Cardiac fibroblast (primary cell): Measurements from ENCODE around the genes TLN1 and TMEM8B.

DNA sequence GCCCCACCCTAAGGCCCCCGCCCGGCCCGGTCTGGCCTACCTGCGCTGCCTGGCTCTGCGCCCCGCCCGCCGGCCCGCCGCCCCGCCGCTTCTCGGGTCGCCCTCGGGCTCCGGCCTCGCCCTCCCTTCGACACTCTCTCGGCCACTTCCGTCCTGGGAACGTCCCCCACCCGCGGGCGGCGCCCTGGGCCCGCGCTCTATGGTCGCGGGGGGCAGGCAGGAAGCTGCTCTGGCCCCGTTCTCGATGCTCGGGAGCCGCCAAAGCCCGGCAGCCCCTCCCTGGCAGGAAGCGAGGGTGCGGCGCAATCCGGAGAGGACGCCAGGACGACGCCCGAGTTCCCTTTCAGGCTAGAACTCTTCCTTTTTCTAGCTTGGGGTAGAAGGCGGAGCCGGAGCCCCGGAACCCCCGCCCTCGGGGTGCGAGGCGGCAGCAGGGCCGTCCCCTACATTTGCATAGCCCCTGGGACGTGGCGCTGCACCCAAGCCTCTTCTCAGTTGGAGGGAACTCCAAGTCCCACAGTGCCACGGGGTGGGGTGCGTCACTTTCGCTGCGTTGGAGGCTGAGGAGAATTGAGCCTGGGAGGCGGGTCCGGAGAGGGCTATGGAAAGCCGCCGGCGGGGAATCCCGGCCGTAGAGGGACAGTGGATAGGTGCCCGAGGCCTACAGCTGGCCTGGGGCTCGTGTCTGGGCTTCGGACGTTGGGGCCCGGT is at the start of gene TLN1:
TLN1 (minus strand) TSS at position 161 of the 711 bp plus-strand sequence.
- RRBS: 2% methylated on average over 34 of the region's 68 CpGs

- RRBS: no CpG with 5 or more reads among the region's 8 CpGs
Observed at GRCh38 chr9:35736111-35736889, 3.8 kb downstream of the CREB3 start.

DNA sequence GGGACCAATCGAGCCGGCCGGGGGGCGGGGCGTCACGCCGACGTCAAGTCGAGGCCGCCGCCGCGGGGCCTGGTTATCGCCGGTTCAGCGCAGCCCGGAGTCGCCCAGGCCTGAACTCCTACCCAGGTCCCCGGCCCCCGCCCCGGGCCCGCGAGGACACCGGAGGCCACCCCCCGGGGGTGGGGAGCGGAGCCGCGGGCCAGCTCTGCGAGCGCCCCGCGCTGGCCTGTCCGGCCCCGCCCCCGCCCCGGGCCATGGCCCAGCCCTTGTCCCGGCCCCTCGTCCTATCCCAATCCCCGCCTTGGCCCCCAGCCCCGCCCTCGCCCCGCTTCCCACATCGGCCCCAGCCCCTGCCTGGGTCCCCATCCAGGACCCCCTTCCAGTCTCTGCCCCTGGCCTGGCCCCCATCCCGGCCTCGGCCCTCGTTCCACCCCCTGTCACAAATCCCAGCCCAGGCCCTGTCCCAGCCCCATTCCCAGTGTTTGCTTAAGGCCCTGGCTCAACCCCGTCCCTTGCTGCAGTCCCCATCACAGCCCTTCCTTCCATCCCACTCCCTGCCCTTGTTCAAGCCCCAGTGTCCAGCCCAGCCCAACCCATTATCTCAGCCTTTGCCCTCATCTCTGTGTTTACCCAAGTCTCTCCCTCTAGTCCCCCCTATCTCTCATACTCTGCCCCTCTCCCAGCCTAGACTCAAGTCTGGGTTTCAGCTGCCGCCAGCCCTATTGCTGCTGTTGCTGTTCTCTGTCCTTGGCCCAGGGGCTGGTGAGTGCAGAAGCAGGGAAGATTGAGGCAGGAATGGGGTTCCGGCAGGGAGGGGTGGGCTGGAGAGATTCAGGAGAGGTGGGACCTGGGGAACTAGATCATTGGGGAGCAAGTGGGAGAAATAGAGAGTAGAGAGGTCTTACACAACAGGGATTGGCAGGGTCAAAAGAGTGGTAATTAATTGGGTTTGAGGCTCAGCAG is at the start of gene TMEM8B:
TMEM8B (plus strand) TSS at position 35 of the 963 bp plus-strand sequence.
- RRBS: 1% methylated on average over 24 of the region's 49 CpGs

GRCh38 chr9:35846165-35846833 is 17.3 kb downstream of the TMEM8B start:
- RRBS: 0% methylated on average over 1 of the region's 44 CpGs

DNA sequence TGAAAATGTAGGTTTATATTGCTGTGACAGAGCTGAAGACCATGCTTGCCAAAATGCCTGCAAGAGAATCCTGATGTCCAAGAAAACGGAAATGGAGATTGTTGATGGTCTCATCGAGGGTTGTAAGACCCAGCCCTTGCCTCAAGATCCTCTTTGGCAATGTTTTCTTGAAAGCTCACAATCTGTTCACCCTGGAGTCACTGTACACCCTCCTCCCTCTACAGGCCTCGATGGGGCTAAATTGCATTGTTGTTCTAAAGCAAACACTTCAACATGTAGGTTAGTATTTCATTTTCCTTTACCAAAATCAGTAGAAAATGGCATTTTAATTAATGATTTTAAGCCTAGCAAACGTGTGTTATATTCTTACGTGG is 48.9 kb upstream of the GLIPR2 start:
- RRBS: no CpG with 5 or more reads among the region's 5 CpGs

DNA sequence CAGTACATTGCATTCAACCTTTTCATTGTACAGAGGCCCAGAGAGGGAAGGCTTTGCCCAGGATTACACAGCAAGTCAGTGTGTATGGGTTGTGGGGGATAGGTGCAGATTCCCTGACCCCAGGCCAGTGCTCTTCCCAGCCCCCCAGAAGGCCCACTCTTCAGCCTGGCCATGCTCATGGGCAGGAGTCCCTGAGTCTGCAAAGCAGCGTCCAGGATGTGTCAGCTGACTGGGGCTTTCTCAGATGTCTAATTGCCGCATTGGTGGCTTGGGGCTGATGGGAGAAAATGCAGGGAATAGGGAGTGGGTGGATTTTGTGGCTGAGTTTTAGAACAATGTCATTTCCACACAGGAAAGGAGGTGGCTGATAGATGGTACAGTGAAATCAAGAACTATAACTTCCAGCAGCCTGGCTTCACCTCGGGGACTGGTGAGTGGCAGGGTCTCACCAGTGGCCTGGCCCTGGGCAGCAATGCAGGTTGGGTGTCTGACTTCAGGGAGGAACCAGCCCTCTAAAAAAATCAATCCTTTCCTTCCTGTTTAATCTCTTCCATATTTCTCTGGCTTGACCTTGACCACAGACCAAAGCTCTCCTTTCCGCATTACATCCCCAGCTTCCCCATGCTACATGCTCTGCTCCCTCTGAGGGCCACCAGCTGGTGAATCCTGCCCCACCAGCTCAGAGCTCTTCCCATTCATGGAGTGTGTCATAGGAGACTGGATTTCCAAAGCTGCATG is 14.2 kb downstream of the GLIPR2 start:
- RRBS: no CpG with 5 or more reads among the region's 4 CpGs

DNA sequence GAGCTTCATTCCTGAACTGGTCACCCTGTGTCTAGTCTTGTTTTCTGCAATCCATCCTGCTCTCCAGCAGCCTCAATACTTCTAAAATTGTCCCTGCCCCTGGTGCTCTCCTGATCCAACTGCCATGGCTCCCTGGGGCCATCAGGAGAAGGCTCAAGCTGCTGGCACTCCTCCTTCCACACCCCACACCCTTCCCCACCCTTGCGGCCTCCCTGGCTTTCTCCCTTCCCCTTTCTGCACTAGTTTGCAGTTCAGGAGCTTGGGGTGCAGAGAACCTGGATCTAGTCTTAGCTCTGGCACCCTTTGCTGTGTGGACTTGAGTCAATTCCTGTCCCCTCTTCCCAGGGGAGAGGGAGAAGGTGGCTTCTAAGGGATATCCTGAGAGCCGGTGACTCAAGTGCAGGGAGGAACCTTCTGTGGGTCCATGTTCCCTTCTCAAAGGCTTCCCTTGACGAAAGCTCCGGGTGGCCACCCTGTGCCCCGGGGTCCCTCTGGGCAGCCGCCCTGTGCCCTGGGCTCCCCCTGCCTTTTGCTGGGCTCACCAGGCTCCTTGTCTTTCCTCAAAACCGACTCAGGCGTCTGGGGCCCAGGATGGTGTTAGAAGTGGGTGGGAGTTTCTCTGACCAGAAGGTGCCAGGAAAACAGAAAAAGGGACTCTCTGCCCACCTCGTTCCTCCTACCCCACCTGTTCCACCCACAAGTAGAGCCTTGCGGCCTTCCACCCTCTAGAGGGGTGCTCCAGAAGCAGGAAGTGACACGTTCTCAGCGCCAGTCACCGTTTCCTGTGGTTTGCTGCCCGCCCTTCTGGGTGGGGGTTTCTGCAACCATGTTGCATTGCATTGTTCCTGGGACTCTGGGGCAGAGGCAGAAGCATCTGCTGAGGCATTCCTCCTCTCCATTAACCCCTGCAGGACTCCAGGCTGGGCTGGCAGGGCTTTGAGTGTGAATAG is 15.0 kb downstream of the GLIPR2 start:
- RRBS: 80% methylated on average over 3 of the region's 14 CpGs

DNA sequence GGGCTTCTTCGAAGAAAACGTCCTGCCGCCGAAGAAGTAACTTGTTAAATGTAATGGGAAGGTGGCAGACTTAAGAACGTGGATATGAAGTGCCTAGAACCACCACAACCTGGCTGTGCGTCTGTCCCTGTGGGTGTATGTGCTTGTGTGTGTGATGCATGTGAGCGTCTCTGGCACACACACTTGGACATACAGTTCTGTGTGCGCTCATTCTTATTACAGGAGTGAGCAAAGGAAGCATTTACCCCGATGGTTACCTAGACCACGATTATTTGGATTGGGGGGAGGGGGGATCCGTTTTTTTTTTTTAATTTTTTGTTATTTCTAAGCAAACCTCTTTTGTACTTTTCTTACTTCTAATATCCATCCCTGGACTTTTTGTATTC is 6.7 kb upstream of the CCIN start:
- RRBS: no CpG with 5 or more reads among the region's 11 CpGs

GRCh38 chr9:36316569-36317254 is 58.5 kb upstream of the GNE start:
- RRBS: no CpG with 5 or more reads among the region's 13 CpGs

DNA sequence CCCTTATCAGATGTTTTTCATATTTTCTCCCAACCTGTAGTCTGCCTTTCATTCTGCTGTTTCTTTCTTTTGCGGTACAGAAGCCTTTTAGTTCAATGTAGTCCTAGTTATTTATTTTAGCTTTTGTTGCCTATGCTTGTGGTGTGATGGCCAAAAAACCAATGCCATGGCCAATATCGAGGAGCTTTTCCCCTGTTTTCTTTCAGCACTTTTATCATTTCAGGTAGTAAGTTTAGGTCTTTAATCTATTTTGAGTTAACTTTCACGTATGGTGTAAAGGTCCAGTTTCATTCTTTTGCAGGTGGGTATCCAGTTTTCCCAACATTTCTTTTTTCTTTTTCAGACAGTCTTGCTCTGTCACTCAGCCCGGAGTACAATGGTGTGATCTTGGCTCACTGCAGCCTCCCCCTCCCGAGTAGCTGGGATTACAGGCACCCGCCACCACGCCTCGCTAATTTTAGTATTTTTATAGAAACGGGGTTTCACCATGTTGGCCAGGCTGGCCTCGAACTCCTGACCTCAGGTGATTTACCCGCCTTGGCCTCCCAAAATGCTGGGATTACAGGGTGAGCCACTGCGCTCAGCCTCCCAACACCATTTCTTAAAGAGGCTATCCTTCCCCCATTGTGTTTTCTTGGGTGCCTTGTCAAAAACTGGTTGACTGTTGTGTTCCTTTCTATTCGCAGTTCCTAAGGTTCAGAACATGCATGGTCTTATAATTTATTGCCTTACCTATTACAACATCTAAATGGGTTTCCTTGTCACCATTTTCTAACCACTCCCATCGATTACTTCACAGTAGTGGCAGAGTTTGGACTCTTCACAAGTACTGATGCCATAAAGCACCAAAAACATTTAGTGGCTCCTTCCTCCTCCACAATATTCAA is 50.3 kb downstream of the RNF38 start:
- RRBS: no CpG with 5 or more reads among the region's 14 CpGs

- RRBS: no CpG with 5 or more reads among the region's 1 CpG
Observed at GRCh38 chr9:36355200-36355802, 44.8 kb downstream of the RNF38 start.

DNA sequence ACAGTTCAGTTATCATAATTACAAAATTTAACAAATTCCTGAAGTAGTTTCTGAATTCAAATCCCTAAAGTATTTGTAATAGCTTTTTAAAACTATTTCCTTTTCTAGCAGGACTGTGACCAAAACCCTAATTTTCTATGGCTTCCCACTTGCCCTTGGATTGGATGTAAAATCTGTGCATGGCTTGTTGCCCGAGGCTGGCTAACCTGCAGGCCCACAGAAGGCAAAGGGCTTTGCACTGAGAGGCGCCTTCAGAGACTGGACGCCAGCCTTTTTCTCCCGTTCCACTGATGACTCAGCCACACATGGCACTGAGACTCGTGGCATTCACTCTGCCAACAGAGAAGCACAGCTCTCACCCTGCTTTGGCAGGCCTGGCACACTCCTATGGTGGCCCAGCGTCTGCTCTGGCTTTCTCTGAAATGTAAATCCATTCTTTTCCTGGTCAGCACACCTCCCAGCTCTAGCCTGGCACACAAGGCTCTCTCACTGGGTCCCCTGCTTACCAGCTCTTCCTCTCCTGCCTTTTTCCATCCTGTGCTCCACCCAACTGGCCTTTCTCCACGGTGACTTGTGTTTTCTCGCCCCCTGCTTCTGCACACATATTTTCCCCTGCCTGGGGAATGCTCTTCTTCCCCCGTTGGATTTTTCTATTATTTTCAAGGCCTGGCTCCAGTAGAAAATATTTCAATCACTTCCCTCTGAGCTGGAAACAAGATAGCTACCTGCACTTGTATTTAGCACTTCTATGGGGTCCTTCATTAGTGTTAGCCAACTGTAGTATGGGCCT is 5.9 kb upstream of the MELK start:
- RRBS: no CpG with 5 or more reads among the region's 9 CpGs

DNA sequence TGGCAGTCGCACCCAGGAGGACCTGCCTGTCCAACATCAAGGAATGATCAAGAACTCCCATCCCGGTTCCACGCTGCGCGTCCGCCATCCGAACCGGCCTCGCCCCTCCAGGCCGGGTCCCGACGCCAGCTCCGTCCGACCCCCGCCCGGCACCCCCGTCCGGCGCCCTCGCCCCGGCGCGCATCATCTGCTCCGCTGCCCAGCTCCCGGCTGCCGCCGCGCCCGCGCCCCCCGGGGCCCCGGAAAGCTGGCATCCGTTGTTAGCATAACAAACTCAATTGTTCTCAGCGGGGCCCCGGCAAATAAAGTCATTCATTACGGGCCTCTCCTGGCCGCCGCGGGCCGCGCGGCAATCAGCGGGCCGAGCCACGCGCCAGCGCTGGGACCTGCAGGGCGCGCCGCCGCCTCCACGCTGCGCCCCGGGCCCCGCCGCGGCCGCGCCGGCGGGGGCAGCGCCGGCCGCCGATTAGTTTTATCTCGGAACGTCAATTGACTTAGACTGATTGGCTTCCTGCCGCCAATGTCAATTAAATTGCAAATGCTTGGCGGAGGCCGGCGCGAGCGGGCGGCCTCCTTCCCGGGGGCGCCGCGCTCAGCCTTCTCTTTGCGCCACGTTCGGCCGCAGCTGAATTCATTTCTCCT is 48.0 kb downstream of the PAX5 start:
- RRBS: 3% methylated on average over 9 of the region's 82 CpGs

DNA sequence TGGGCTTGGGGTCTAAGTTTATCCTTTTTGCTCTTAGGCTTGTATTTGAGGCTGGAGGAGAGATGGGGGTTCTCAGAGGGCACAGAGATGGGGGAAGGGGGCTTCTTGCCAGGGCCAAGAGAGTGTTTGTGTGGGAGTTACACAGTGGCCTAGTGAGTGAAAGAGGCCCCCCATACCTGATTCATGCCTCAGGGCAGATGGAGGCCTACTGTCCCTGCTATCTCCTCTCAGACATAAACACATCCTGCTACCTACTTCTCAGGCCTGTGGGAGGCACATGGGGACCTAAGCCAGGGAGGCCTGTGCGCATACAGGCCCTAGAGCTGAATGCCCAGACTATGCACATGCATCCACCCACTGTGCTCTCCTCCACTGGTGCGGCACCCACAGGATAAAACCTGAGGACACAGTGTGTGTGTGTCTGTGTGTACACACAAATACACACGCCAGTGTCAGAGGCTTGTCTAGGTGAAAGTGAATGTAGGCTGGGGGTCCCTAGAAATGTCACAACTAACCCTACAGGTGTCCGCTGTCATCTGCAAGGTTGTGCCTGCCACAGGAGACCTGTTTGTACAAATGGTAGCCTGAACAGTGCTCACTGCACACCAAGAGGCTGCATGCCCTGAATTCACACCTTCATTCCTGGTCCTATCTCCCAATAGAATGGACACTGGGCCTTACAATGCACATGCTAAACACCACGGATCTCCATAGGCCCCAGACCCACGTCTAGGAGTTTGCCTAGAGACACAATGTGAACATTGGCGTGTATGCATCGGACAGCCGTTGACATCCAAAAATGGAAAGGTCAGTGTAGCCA is 1.3 kb downstream of the PAX5 start:
- RRBS: no CpG with 5 or more reads among the region's 9 CpGs

DNA sequence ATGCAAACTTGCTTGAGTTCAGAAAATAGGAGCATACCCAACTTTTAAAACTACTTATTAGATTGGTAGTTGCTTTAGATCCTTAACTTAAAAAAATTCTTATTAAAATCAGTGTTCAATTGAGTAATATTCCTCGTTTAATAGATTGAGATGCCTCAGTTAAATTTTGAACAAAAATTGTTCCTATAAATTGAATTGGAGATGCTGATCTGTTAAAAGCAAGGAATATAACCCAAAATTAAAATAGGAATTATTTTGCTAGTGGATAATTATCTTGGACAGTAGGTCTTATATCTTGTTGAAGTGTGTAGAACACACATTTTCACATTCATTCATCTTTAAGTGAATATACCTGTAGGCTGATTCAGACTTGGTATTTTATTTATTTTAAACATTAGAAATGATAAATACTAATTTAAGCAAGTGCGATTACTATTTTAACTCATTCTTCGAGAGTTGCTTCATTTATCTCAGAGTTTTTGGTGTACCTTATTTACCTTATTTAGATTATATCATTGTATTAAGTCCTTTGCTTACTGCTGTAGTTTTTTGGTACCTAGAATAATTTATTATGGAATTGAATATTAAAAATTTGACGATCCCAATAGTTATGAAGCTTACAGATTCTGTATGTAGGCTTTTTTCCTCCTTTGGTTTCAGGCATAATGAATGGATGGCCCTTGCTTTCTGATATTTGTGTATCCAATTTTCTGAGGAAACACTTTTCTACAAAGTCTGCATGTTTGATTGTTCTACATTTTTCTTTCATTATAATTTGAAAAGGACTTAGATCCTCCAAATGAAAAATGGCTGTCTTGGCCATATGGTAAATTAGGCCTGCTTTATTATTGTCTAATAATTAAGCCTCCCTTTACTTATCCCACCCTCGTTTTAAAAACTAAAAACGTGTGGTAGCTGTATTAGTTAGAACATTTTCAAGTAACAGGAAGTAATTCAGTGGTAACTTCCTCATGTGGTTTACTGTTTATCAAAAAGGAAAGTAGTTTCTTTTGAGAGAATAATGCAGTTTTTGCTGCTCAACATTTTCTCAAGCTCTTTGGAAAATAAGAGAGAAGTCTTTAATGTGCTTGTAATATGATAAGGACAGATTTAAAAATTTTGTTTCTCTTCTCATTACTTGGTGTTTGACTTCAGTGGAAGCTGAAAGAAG is 25.7 kb downstream of the ZCCHC7 start:
- RRBS: no CpG with 5 or more reads among the region's 6 CpGs

DNA sequence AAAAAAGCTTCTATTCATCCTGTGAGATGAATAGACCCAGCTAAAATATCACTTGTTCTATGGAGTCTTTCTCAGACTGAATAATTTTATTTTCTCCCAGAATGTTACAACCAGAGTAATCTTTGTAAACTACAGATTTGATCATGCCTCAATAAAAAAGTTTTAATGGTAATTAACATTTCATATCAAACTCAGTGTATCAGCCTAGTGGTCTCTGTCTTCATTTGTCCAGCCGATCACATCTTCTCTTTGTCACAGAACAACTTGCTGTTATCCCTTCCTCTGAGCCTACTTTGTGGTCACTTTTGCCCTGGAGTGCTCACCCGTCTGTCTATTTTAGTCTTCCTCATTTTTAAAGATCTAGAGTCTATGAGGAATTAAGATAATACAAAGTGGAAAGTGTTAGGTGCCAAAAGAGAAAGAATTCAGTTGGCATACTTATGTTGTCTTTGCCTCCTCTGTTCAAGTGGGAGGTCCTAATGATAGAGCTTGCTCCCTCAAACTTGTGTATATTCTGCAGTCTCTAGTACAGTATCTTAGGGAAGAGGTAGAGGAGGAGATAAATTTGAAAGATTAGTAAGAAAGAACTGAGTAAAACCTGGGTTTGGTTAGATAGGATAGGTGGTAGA is 77.9 kb downstream of the ZCCHC7 start:
- RRBS: no CpG with 5 or more reads among the region's 2 CpGs

DNA sequence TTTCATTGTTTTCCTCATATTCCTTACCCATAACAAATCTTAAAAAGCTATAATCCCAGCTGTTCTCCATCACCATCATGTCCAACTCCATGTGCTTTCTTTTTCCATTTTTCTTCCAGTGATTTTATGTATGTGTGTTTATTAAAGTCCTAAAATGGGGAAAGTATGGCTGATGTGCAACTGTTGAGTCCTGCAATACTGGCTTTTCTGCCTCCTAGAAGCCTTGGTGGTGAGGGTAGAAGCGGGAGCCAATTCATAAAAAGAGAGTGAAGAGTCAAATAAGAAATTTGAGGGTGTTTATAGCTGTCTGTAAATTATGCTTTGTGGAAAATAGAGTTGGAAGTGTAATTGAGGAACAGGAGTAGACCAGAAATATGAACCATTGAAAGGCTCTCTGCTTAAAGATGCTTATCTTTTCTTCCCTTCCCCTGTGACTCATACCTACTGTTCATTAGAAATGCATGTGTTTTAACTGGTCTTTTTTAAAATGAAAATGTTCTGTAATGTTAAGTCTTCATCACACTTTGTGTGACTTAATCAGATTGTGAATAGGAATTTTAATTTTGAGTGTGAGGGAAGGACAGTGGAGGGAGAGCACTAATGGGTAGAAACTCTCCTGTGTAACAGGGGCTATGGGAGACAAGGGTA is 80.2 kb downstream of the ZCCHC7 start:
- RRBS: no CpG with 5 or more reads among the region's 1 CpG

- RRBS: no CpG with 5 or more reads among the region's 3 CpGs
Observed at GRCh38 chr9:37302196-37302885, 120.2 kb upstream of the GRHPR start.

GRCh38 chr9:37429474-37430396 is 7.2 kb downstream of the GRHPR start:
- RRBS: no CpG with 5 or more reads among the region's 18 CpGs

DNA sequence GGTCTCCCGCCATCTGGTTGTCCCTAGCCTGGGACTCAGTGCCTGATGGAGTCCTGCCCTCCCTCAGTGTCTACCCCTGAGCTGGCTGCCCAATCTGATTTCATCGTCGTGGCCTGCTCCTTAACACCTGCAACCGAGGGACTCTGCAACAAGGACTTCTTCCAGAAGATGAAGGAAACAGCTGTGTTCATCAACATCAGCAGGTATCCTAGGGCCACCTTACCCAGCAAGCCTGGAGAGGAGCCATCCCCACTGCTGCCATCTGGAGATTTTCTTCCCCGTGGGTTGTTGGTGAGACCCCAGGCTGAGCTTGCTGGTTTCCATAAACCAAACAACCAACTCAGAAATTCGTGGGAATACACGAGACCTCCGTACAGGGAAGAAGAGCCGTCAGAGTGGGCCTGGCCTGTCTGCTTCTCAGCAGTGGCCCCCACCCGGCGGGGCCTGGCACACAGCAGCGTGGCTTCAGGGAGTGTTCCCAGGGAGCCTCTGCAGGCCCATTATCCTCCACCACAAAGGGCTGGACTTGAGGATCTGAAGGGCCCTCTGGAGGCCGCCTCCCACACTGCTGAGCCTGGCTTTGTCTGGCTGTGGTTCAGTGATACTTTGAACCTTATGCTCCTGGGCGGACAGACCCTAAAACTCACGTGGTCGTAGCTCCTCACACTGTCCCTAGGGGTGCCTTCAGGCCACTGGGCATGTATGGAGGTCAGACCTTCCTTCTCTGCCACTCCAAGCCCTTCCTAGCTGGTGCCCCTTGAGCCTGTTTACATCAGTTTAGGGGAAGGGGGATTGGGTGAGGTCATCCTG is 8.2 kb downstream of the GRHPR start:
- RRBS: no CpG with 5 or more reads among the region's 16 CpGs